SK-N-MC (cell line): ENCODE measurements around a stretch of chr7.

DNA sequence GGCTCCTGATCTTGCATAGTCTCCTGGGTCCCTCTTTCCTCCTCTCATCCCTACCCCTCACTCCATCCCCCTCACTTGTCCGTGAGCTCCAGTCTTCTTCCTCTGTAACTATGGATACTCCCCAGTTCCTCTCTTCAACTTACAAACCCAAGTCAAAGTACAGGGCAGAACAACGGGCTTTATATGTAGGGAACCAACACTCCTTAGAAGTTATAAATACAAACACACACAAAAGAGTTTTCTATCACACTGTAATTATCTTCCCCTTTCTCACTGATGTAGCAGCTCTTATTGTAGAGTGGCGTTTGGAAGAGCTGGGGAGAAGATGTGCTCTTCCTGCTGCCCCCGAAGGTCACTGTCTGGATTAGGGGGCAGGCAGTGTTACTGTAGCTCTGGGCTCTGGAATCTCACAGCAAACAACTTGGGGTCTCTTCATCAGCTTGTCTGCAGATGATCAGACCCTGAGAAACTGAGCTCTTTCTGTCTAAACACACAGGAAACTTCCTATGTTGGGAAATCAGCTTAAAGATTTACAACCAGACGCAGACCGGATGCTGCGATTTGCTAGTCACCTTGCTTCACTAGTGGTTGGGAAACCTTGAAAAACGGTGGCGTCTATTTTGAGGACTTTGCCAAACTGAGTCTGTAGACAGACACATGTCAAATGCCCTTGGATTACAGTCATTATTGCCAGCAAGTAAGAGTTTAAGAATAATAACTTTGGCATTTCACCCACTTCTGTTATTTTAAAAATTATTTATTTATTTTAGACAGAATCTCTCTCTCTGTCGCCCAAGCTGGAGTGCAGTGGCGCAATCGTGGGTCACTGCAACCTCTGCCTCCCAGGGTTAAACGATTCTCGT is 13.7 kb downstream of the SNX10 start:
- RRBS, result no CpG with 5 or more reads among the region's 14 CpGs

GRCh38 chr7:26334096-26334562 is 42.5 kb downstream of the SNX10 start:
- RRBS, result no CpG with 5 or more reads among the region's 1 CpG

DNA sequence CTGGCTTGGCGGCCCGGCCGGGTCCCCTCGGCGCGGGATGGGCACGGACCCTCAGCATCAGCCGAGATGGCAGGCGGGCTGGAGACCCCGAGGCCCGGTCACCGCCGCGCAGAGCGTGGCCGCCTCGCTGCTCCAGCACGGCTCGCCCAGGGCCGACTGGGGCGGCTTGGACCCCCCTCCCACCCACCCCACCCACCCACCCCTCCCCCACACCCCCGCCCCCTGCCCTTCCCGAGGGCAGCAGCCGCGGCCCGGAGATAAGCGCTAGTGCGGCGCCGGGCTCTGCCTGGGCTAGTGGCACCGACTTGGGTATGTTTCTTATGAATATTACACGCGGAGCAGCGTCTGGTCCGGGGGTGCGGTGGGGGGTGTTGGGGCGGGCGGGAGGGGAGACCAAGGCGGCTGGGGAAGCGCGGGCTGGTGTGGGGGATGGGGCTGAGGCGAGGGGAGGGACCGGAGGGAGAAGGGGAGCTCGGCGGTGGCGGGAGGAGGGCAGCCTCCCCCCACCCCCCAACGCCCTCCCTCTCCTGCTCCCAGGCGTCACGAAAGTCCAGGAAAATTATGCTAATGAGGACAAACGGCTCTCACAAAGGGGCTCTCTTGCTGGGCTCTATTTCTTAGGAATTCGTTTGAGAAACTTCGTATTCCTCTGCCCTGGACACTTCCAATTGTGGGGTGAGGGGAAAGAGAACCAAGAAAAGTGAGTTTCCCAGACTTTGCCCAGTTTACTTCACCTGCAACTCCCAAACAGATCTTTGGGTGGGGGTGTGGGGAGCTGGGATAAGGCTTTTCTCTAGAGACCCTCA is 11.4 kb upstream of the HOXA2 start:
- RRBS, result 4% methylated on average over 17 of the region's 52 CpGs

- RRBS, result 46% methylated on average over 2 of the region's 19 CpGs
Measured at GRCh38 chr7:27116306-27117698, 13.8 kb downstream of the HOXA4 start.

GRCh38 chr7:27122452-27123468 is 7.8 kb downstream of the HOXA4 start:
- RRBS, result 32% methylated on average over 5 of the region's 39 CpGs

DNA sequence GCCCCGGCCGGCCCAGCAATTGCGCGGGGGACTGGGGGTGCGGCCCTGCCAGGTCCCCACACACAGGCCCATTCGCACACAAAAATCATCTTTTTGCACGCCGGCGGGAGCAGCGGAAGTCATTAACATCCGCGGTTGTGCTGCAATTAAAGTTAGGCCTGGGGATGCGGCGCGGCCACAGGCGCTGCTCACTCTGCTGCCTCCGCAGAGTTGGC is 3.9 kb downstream of the HOXA5 start:
- RRBS, result 1% methylated on average over 4 of the region's 17 CpGs

DNA sequence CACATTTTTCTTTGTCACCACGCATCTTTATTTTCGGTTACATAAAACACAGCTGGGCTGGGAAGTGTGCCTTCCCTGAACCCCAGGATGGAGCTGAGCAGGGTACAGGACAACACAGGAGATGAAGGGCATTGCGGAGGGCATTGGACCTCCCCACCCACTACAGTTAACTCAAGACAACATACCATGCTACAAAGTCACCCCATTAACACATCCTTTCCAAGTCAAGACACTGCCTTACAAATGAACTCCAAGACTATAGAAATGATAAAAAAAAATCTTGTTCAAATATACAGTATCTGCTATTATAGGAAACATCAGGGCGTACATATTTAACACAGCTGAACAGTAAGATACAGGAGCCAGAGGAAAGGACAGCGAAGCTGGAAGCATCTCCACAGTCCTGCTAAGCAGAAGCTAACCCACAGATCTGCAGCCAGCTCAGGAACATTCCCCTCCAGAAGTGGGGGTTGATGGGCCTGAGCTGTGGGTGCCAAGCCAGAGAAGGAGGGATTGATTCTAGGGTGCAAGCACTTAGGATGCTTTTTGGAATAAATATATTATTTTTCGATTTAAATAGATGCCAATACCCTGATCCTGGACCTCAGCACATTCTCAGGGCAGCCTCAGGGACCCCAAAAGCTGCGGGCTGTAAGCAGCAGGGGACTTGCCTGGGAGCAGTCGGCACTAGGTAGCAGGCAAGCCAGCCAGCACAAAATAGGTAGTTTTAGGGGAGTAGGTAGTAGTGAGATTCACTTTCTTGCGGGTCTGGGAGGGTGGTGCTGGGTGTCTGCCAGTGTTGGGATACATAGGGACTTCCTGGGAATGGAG is 1.5 kb upstream of the HOXA3 start:
- RRBS, result no CpG with 5 or more reads among the region's 9 CpGs

DNA sequence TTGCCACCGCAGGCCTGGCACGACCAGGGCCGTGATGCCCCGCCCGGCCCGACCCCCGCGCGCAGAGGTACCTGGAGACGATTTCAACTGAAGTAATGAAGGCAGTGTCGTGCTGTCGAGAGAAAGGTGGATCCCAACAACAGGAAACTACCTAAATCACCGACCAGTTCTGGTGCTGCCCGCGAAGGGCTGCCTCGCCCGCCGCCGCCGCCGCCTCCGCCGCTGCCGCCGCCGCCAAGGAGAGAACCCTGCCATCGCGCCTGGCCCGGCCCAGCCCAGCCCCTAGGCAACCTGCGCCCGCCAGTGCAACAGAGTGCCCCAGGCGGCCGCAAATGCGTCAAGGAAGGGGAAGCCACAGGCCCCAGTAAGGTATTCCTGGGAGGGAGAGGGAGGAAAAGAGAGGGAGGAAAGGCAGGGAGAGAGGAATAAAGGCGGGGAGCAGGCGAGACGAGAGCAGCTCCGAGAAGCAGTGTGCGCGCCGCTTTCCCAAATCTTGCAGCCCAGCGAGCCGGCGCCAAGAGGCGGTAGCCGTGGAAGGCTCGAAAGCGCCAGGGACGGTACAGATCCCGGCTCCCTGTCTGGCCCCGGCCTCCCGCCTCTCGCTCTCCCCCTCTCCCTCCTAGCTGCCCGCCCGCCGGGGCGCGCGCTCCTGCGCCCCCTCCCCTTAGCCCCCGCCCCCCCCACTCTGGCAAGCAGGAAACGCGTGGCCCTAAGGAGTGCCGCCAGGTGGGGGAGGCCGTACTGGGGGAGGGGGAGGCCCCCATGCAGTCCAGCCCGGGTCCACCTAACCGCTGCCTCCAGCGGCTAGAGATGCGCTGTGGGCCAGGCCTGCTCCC is 4.3 kb upstream of the HOXA9 start:
- RRBS, result 64% methylated on average over 14 of the region's 69 CpGs

DNA sequence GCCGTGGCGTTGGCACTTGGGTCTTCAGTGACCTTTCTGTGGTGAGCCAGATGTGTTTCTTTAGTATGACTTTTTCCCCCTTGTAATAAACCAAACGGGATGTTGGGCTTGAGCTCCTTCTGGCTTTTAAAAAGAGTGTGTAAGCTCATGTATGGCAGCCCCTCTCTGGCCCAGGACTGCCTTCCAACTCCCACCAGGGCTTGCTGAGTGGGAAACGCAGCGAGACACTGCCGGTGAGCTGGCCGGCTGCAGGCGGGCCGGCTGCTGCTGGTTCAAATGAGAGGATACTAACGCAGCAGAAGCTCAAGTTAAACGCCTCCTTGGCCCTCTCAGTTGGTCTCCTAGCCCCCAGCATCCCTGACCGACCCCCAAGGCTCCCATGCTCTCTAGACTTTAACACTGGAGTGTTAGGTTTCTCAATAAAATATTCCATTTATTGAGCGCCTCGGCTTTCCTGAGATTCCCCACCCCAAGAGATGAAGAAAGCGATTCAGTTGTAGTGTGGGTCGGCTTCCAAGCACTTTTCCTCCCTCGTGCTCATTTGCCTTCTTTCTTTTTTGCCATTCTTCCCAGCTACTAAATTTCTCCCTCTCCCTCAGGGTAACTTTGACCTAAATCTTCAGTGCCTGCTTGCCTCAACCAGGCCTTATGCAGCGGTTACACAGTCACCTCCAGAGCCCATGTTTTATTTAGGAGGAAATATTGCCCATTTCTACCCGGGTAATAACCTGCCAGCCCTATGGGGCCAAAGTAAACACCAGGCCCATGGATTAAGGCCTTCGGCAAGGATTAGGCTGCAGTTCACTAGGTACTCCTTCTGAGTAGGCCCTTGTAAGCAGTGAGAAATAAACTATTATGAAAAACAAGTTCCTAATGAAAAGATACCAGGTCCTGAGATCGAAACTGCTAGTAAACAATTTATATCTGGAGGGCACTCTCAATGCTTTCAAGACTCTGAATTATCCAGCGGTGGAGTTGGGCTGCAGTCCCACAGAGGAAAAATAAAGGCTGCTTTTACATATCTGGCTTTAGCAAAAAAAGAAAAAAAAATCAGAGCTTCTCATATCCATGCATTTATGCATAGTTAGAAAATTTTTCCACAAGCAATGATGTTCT is 3.4 kb upstream of the HOXA10 start:
- RRBS, result no CpG with 5 or more reads among the region's 22 CpGs

- RRBS, result 31% methylated on average over 17 of the region's 55 CpGs
Measured at GRCh38 chr7:27183036-27184187, 1.6 kb downstream of the HOXA11 start.

DNA sequence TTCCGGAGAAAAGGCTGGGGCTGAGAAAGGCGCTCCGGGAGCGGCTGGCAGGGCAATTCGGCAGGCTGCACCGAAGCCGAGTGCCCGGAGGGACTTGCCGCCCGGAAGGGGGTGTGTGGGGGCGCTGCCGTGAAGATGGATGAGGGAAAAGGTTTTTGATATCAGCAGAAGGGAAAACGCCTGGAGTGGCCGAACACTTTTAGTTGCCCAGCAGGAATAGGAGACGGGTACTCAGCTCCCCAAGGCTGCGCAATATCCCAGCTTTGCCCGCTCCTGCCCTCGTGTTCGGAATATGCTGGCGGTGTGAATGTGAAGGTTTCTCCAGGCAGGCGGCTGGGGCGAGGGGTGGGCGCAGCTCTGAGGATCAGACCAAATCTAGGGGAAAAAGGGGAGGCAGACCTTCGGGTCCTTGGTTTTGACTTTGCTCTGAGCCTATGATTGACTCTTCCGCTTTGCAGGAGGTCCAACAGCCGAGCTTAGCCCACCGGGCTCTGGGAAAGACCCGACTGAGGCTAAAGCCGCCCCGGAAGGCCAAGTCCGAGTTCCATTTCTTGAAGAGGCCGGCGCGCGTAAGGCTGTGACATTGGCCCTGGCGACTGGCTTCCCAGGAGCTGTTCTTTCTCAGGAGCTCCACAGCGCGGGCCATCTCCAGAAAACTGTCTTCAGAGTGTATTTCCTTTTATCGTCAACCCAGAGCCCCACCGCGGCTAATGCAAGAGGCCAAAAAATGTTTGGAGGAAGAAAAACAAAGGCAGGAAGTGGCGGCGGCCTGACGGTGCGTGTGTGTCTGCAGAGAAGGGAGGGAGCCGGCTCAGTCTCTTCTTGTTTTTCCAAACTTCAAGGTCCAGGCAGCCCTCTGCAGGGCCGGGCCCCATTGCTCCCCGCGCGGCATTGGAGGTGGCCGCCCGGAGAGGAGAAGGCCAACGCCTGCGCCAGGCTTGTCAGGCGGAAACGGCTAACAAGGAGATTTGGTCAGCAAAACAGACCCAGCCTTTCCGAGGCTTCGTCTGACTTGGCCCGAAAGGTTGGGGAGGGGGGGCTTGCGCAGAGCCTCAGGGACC is 3.4 kb upstream of the HOXA11 start:
- RRBS, result 43% methylated on average over 11 of the region's 60 CpGs

- RRBS, result no CpG with 5 or more reads among the region's 1 CpG
Measured at GRCh38 chr7:27277562-27277917, 34.9 kb downstream of the EVX1 start.

DNA sequence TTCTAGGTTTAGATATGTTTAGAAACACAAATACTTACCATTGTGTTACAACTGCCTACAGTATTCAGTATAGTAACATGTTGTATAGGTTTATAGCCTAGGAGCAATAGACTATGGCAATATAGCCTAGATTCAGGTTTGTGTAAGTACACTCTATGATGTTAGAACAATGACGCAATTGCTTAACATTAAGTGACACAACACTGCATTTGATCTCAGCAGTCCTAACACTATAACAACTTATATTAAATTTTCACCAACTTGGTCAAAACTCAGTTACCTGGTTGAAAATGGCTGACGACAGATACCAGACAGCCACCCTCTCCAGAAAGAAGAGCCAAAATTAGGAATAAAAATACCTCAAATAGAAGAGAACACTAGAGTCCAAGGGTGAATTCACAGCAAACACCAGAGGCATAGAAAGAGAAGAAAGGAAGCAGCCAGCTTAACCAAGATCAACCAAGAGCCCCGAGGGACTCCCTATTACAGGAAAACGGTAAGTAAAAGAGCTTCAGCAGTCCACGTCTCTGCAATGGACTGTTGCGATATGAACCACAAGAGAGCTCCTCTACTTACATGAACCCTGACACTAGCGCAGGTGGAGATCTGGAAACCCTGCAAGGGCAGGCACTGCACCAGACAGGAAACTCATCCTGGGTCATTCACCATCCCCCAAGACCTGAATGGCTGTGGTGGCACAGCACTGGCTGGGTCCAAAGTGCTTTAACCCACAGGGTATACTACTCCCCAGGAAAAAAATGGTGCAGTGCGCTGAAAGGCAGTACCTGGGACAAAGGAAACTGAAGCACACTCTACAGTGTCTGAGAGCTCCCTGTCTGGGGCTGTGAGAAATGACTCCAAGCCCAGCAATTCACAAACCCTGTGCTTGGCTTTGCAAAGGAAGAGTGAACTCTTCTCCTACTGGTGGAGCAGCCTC is 45.2 kb downstream of the HIBADH start:
- RRBS, result no CpG with 5 or more reads among the region's 8 CpGs

DNA sequence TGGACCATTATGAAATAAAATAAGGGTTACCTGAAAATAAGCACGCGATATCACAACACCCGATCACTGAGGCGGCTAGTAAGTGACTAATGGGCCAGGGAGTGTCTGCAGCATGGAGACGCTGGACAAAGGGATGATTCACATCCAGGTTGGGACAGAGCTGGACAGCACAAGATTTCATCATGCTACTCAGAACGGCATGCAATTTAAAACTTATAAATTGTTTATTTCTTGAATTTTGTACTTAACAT is 15.6 kb downstream of the HIBADH start:
- RRBS, result no CpG with 5 or more reads among the region's 6 CpGs

DNA sequence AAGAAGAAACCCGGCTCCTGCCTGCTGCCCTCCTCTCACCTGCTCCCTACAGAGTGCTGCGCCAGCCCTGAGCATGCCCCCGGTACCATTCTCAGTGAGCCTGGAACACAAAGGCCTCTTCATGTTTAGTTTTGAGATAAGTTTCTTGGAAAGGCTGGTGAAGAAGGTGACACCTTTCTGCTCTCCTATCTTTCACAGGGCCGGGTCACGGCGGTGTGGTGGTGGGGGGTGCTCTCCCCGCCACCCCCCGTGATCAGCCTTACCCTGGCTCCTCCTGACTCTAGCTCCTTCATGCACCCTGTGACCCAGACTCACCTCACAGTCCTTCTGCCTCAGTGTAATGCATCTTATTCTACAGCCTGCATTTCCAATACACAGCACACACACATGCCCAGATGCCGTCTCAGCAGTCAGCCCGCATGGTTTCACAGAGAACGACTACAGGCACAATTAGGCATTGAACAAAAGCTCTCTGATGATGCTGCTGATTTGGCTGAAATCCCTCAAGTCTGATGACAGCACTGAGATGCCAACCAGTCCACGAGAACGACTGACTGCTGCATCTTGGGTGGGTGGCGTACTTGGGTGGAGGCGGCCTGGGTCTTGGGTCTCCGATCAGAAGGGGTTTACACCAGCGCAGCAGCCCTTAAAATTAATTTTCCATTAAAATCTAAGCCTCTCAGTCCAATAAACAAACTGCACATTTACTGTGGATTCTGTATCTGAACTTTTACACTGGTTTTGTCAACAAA is 200.3 kb downstream of the TAX1BP1 start:
- RRBS, result 84% methylated on average over 3 of the region's 17 CpGs

DNA sequence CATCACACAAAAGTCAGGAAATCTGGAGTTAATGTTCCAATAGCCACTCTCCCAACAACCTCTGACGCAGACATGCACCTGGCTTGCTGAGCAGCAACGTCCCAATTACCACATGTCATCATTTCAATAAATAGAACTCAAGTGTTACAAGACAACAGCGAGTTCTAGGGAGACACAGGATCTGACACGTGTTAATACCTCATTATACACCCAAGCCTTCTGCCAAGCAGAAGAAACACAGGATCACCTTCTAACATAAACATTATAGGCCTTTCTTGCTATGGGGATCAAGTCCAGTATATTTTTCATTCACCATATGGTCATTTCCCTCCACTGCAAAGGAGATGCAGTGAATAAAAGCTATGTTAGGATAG is 74.3 kb downstream of the JAZF1 start:
- RRBS, result no CpG with 5 or more reads among the region's 4 CpGs

GRCh38 chr7:28123799-28124388 is 56.7 kb downstream of the JAZF1 start:
- RRBS, result no CpG with 5 or more reads among the region's 9 CpGs

DNA sequence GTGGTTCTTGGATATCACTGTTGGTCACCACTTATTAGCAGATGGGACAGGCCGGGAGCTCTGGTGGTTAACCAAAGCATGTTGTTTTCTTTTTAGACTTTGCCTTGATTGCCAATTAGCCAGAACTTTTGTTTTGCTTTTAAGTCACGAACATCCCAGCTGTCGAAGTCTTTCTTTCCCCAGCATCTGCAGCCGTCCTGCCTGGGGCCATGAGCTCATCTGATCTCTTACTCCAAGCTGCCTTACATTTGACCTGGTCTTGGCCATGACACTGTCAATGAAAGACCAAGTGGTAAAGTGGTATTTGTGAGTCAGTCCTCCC is 53.9 kb upstream of the CREB5 start:
- RRBS, result no CpG with 5 or more reads among the region's 4 CpGs

- RRBS, result no CpG with 5 or more reads among the region's 3 CpGs
Measured at GRCh38 chr7:28684791-28685117, 272.4 kb downstream of the CREB5 start.